ENCODE measurements around the genes LRRC37A3 and CACNG1.

DNA sequence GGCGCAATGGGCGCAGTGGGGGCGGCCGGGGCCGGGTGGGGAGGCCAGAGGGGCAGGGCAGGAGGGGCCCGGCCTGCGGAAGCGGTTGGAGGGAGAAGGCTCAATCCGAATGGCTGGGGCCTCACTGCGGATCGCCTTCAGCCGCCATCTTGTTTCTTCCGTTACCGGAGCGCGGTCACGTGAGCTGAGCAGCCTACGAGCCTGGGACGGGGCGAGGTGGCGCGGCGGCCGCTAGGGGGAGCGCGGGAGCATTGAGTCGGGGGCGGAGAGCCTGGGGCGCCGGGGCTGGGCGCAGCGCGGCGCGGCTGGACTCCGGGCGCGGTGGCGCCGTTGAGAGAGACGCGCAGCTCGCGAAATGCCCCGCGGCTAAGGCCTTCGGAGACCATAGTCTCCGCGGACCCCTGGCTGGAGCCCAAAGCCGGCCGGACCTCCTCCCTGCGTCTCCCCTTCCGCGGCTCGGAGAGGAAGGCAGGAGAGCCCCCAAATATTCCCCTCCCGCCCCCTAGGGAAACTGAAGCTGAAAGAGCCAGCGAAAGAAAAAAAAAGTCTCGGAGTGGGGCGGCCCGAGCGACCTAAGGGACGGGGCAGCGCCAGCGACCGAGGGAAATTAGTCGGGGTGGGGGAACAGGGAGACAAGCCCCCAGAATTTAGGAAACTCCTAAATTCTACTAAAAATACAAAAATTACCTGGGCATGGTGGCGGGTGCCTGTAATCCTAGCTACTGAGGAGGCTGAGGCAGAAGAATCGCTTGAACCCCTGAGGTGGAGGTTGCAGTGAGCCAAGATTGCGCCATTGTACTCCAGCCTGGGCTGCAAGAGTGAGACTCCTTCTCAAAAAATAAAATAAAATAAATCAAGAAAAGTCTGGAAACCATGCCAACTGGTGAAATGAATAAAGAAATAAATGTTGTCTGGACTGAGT is at the start of gene LRRC37A3:
LRRC37A3 (minus strand) TSS at position 173 of the 922 bp plus-strand sequence.
- RRBS, 2 experiments: 0 to 1% methylated on average over 8 to 12 of the region's 69 CpGs

DNA sequence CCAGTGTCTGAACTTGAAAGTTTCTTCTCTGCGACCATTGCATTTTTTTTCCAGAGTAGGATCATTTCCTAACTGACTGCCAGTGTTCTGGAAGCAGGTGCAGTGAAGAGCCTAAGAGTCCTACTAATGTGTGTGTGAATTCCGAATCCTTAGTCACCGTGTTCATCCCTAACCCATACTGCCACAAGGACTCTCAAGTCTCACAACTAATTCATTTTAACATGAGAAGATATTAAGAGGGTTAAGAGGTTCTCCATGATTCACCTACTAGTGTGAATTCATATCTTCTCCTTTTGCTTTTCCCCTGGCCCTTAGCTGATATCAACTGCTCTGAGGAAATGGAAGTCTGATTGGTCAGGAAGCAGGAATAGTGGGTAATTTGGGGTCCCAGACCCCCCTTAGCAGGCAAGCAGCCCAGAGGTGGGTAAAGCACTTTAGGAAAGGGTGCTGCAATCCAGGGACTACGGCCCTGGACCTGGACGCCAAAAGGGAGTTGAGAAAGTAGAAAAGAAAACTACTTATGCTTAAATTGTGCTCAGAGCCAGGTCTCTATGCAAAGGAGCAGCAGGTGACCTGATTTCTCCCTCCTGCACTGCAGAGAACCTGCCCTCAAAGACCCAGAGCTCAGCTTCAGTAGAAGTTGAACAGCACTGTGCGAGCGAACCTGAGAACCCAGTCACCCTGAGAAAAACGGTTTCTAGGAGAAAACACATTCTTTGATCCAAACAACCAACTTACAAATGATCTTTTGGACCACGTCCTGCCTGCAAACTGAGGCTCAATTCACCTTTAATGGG is 65.3 kb upstream of the LRRC37A3 start:
- RRBS, 2 experiments: no CpG with 5 or more reads among the region's 9 CpGs

- RRBS, 2 experiments: no CpG with 5 or more reads among the region's 4 CpGs
Observed at GRCh38 chr17:65087701-65088008, 31.1 kb upstream of the GNA13 start.

- RRBS, 2 experiments: no CpG with 5 or more reads among the region's 5 CpGs
Observed at GRCh38 chr17:65123783-65124135, 13.4 kb upstream of the RGS9 start.

DNA sequence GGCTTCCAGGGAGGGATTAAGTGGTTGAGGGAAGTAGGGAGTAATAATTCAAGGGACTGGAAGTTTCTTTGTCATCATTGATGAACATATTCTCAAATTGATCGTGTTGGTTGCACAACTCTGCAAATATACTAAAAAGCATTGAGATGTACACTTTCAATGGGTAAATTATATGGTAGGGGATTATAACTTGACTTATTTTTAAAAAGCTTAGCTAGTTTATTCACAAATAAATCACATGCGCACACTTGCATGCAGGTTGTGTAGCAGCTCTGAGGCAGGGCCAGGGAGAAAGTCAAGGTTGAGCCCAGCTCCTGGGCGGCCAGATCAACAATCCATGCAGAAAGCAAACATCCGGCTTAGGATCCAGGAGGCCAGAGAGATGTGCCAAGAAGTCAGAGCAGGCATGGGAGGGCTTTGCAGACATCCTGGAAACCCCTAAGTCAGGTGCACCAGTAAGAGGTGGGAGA is 186.6 kb downstream of the AXIN2 start:
- RRBS, 2 experiments: no CpG with 5 or more reads among the region's 4 CpGs

DNA sequence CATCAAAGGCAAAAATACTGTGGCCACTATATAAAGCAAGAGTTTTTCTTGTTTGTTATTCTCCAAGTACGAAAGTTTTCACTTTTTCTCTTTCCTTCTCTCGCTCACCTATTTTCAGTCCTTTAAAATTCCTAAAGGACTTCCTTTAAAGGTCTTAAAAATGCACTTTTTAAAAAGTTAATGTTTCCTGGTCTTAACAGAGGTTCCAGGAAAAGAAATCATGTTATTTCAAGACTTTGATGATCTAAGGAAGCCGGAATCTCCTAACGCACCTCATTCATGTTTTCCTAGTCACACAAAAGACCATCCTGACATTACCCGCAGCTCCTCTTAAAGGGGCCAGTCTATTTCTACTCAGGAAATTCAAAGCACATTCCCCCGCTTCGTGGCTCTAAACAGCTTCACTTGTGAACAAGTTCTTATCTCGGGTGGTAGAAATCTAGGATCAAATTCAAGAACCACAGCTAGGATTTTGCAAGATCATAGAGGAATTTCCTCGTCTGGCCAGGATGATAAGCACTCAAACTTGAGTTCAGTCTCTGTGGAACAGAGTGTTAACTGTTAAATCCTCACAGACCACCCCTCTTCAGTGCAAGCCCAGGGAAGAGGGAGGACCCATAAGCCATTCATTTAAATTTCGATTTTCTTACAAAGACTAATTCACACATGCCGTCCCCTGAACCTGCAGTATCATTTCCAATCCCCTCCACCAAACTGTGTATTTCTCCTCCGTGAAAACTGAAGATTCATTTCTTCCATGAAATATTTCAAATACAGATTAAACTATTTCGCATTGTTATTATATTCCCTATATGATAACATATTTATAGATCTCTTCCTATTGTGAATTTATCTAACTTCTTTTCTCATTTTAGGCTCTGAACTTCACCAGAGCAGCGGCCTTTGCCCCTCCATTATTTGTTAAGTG is 137.1 kb upstream of the AXIN2 start:
- RRBS, 2 experiments: no CpG with 5 or more reads among the region's 14 CpGs

- RRBS, 2 experiments: no CpG with 5 or more reads among the region's 4 CpGs
Observed at GRCh38 chr17:65903234-65903506, 288.8 kb downstream of the CEP112 start.

DNA sequence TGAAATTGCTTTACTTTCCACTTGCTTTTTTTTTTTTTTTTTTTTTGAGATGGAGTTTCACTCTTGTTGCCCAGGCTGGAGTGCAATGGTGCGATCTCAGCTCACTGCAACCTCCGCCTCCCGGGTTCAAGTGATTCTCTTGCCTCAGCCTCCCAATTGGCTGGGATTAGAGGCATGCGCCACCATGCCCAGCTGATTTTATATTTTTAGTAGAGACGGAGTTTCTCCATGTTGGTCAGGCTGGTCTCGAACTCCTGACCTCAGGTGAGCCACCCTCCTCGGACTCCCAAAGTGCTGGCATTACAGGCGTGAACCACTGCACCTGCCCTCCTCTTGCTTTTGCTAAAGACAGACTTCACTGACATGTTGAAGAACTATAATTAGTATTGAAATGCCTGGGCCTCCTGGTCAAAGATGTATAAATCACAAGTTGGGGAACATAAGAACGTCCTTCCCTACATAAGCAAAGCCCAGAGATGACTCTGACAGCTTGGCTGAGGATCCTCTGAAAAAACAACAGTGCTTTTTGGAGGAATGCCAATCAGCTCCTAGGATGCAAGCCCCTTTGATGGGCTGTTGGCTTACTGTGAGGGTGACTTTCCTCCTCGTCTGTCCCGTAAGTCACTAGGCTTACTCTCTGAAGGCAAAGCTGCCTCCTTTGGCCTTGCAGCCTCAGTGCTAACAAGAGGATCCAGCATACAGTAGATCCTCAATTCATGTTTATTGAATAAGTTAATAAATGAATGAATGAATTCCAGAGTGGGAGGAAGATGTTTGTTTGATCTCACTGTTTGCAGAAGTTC is 6.5 kb downstream of the APOH start:
- RRBS, 2 experiments: no CpG with 5 or more reads among the region's 11 CpGs

DNA sequence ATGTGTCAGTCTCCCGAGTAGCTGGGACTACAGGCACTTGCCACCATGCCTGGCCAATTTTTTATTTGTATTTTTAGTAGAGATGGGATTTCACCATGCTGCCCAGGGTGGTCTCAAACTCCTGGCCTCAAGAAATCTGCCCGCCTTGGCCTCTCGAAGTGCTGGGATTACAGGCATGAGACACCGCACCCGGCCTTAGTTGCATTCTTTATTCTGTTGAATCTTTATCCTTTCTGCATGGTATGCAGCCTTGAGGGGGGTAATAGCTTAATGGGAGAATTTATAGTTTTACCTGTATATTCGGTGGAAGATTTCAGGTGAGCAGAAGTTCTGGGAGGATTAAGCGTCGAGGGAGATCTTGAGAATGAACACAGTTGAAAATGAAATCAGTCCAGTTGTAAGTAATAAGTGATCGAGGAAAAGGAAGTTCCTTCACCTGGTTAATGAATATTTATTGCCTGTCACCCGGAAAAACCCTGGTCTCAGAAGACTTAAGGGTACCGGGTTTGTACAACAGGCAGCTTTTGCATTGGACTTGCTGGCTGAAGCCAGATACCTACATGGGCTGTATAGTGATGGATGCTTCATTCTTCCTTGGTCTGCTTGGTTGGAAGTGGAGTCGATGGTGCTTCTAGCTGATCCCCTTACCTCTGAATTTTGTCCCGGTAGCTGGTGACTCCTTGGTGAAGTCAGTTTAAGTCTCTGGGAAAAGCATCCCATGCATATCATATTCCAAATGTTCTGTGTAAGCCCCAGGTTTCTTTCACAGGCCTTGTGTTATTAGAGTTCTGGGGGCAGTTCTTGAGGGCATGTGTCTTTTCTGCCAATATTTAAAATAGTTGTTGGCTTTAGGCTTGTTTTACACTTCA is 72.7 kb downstream of the PRKCA start:
- RRBS, 2 experiments: no CpG with 5 or more reads among the region's 13 CpGs

DNA sequence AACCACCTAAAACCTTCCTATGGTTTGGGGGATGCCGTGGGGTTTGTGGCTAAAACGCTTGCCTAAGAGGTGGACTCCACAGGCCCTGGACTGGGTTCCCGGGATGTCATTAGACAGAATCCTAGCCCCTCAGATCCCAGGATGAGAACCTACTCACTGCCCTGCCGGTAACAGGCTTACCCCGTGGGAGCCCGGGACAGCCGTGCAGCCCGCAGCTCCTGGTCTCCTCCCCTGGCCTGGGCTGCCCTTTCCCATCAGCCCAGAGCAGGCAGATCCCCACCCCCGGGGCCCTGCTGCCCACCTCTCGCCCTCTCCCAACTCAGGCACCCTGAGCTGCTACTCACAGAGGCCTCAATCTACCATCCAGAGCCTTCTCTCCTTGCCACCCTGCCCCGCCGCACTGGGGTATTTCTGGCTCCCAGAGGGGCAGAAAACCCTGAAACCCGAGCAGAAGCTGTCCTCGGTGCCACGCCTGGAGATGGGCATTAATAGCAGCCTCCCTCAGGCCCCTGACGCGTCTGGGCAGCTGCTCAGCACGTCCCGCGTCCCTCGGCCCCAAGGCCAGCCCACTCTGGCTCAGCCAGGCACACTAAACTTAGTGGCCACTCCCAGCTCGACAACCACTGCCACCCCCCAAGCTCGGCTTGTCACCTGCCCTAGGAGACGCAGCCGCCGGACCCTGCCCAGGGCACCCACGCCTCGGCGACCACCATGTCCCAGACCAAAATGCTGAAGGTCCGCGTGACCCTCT is at the start of gene CACNG1:
CACNG1 (plus strand) TSS at position 605 of the 751 bp plus-strand sequence.
- RRBS, 2 experiments: 91 to 95% methylated on average over 5 to 6 of the region's 31 CpGs

GRCh38 chr17:67178556-67179230 is 66.3 kb downstream of the HELZ start:
- RRBS, 2 experiments: no CpG with 5 or more reads among the region's 4 CpGs

GRCh38 chr17:67262309-67262885 is 17.4 kb upstream of the HELZ start:
- RRBS, 2 experiments: no CpG with 5 or more reads among the region's 6 CpGs

- RRBS, 2 experiments: no CpG with 5 or more reads among the region's 15 CpGs
Observed at GRCh38 chr17:67293771-67294180, 48.8 kb upstream of the HELZ start.

GRCh38 chr17:67376522-67377116 is 462 bp upstream of the PITPNC1 start:
- RRBS, 2 experiments: no CpG with 5 or more reads among the region's 13 CpGs

DNA sequence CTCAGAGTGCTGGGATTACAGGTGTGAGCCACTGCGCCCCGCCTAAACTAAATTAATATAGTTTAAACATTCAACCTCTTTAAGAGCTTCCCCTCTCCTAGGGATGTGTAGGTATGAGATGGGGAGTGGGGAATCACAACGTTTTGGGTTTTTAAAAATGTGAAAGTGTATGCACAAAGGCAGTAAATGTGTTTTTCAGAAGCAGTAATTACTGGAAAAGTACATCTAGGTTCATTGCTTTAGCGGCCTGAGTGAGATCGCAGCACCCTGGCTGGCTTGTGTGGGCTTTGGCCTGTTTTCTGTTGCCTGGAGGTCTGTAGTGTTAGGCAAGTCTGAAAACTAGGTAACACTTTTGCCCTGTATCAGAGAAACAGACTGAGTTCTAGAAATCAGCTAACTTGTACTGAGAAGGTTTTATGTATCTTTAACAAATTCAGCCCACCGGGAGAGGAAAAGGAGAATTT is 9.4 kb downstream of the PITPNC1 start:
- RRBS, 2 experiments: no CpG with 5 or more reads among the region's 6 CpGs

DNA sequence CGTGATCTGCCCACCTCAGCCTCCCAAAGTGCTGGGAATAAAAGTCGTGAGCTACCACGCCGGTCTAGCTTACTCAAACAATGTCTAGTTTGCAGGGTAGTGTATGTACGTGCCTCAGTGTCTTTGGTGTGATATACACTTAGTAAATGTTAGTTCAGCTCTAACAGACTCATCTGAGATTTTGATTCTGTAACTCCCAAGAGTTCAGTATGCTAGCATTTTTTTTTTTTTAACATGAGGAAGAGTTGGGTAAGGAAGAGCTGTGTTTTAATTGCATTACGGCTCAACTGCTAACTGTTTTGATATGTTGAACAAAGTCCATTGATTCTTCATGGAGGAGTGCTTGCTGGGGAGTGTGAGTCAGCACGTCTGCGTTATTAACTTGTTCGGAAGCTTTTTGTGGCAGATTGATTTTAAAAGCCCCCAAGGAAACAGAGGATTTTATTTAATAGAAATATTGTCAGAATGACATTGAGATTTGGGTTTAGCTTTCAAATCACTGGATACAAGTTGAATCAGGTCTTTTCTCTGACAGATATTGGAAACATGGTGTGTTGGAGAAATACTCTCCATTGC is 45.8 kb downstream of the PITPNC1 start:
- RRBS, 2 experiments: no CpG with 5 or more reads among the region's 9 CpGs

- RRBS, 2 experiments: no CpG with 5 or more reads among the region's 11 CpGs
Observed at GRCh38 chr17:67448919-67449516, 71.9 kb downstream of the PITPNC1 start.

DNA sequence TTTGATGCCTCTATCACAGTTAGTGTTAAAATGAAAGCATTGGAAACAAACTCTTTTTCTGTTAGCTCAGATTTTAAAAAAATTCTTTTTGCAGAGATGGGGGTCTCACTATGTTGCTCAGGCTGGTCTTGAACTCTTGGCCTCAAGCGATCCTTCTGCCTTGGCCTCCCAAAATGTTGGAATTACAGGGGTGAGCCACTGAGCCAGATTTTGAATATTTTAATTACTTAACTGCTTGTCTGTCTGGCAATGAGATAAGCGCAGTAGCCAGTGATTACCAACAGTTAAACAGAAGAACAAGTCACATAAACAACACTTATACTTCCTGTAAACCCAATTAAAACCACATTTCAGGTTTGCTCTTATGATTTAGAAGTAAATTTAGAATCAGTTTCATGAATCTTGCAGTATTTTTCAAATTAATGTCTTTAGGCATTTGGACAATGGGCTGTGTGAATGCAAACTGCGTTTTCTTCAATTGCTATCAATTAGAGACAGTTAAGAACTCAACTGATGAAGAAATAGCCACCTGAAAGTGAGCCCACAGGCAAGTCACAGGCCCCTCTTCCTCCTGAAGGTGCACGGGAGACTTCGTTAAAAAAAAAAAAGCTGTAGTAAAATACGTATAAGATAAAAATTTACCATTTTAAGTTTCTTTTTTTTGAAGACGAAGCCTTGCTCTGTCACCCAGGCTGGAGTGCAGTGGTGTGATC is 72.9 kb downstream of the PITPNC1 start:
- RRBS, 2 experiments: no CpG with 5 or more reads among the region's 7 CpGs

GRCh38 chr17:67568838-67569661 is 148.7 kb upstream of the NOL11 start:
- RRBS, 2 experiments: no CpG with 5 or more reads among the region's 10 CpGs

GRCh38 chr17:67574252-67575174 is 143.2 kb upstream of the NOL11 start:
- RRBS, 2 experiments: no CpG with 5 or more reads among the region's 12 CpGs